Skin of body (tissue), 2 donors: ENCODE data around the gene TMEM87B.

DNA sequence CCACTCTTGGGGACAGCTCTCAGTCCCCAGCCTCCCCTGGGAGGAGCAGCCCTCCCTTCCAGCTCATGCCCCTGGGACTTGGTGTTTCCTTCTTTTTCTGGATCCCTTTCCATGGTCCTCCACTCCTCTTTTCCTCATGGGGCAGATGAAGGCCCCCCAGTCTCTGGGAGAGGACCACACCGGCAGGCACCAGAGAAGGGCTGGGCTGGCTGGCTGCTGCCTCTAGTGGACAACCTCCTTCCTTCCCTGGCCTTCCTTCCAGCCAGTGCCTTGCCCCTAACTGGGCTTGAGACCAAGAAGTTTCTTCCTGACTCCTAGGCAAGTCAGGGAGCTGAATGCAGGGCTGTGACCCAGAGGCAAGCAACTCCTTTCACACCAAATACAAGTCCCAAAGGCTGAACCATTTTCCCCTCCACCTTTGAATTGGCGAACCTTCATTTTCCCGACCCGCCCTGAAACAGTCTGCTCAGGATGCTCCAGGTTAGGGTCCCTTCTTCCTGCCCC is 770 bp upstream of the MALL start:
- RAMPAGE, long total RNA, result no peak

DNA sequence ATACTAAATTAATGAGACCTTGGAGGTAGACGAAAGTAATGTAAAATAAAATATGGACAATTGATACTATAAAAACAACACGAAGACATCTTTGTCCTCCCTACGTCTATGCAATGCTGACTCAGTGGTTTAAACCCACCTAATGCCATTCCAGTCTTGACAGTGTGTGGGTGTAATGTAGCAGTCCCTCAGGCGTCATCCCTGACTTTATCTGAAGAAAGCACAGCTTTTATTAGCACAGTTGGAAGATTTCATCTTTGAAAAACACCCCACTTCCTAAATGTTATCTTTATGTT is 34.0 kb upstream of the MALL start:
- RAMPAGE, long total RNA, result no peak

DNA sequence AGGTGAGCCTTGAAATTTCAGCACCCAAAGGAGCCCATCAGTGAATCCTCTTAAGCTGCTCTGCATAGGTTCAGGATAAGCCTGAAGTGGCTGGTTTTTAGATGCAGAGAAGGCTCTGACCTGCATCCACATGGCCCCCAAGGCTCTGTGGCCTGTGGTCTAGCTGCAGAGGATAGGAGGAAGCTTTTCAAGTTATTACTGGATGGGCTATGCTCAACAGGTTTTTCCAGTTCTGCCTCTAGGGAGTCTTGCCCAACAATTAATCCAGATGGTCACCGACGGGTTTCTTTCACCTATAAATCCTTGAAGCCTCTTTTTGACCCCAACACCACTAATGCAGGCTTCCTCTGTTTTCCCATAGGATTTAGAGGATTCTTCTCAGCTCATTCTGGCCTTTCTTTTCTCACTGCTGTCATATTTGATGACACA is 52.3 kb upstream of the BCL2L11 start:
- RAMPAGE, long total RNA, result no peak

- RAMPAGE, long total RNA, result no peak
These were observed 416 bp upstream of the BCL2L11 start for GRCh38 chr2:111120131-111120865.

DNA sequence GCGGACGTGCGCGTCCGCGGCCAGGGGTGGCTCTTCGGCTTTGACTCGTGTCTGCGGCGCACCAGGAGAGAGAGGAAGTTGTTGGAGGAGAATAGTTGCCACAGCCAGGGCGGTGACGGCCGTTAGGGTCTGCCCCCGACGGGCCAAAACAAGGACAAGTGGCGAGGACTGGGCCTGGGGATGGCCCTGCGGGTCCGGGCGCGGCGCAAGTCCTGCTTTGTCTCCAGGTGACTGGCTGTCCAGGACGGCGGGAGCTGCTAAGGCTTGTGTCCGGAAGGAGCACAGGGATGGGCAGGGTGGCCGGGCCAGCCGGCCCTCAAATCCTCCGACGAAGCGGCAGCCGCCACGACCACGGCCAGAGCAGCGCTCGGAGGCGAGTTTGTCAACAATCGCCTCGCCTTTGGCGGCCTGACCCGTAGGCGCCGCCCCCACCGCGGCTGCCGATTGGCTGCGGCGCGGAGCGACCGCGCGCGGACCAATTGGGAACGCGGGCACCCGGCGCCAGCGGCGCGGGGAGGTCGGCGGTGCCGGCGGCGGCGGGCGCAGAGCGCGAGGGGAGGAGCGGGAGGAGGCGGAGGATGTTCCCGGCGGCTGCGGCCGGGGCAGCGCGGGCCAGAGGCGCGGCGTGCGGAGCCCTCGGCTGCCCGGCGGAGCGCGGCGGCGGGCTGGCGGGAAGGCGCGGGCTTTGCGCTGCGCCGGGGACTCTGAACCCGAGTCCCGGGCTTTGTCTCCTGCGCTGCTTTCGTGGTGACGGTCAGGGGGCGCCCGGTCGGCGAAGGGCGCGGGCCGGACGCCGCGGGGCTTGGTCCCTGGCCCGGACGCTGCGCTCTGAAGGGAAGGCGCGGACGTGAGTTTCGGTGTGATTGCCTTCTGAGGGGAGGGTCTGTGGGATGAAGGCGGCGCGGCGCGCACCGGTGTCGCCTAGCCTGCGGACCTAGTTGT is 1.6 kb downstream of the BCL2L11 start:
- RAMPAGE, long total RNA, result no peak

DNA sequence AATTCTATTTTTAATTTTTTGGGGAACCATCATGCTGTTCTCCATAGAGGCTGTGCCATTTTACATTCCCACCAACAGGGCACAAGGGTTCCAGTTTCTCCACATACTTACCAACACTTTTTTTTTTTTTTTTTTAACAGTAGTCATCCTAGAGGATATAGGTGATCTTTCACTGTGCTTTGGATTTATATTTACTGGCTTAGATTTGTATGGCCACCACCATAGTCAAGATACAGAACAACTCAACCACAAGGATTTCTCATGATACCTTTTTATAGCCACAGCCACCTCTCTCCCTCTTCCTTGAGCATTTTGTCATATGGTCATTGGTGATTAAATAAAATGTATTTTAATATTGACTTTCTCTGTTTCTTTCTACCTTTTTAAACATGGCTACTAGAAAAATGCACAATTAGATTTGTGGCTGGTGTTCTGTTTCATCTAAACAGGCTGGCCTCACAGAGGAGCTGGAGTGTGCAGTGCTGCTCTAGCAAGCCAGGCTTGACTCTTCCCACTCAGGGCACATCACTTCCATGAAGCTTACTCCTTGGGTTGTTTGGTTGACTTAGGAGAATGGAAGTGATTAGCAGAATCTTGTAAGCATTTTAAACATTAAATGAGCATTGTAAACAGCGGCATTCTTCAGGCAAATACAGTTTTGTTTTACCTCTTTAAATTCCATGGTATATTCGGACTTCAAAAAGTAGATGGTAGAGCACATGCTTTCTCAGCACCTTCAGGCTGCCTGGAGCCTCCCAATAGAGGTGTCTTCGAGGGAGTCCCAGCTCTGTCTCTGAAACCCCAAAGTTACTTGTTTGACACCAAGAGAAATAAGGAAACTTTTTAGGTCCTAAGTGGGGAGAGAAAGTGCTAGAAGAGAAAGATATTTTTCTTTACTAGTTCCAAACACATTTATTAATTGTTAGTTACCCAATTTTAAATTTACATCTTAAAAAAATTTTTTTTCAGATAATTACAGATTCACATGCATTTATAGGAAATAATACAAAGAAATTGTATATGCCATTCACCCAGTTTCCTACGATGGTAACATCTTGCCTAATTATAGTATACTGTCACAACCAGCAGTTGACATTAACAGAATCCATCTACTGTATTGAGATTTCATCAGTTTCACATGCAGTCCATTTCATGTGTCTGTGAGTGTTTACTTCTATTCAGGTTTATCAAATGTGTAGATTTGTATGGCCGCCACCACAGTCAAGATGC is 8.2 kb downstream of the BCL2L11 start:
- RAMPAGE, long total RNA, result no peak

DNA sequence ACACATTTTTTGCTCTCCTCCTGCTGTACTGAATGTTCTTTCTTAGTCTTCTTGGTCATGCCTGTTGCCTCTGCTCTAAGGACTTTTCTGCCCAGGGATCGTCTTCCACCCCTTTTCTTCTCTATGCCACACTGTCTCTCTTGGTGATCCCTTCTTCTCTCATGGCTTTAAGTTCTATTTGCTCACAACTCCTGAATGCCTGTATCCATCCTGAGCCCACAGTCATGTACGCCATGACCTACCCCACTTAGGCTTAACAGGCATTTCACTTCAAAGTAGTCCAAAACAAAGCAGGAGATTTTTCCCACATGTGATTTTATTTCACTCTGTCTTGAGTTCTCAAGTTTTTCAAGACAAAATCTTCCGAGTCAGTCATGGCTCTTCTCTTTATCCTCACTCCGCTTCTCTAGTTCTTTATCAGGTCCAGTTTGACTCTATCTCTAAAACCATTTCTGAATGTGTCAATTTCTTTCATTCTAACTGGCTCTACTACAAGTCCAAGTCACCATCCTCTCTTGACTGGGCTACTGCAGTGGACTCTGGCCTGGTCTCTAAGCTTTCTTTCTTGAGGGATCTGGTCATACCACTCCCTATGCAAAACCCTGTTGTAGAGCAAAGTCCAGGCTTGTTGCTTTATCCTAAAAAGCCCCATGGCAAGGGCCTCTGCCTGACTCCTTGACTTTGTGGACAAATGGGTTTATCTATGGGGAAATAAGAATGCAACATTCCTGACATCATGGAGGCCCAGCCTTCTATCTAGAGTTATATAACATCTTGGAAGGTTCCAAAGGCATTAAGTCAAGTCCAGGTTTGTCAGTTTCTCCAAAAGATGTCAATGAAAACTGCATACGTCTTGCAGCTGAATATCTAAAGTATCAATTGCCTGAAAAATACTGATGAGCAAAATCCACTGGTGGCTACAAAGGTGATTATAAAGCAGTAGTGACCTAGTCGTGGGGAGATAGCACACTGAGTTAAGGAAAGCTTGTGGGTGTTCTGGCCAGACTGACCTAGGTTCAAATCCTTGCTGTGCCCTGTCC is 87.1 kb downstream of the BCL2L11 start:
- RAMPAGE, long total RNA, result no peak

- RAMPAGE, long total RNA, result no peak
These were observed 113.0 kb downstream of the BCL2L11 start for GRCh38 chr2:111233613-111234148.

GRCh38 chr2:111522305-111522801 is 361.6 kb downstream of the ANAPC1 start:
- RAMPAGE, long total RNA, result no peak

- RAMPAGE, long total RNA, result no peak
These were observed 253.3 kb downstream of the ANAPC1 start for GRCh38 chr2:111630754-111631036.

DNA sequence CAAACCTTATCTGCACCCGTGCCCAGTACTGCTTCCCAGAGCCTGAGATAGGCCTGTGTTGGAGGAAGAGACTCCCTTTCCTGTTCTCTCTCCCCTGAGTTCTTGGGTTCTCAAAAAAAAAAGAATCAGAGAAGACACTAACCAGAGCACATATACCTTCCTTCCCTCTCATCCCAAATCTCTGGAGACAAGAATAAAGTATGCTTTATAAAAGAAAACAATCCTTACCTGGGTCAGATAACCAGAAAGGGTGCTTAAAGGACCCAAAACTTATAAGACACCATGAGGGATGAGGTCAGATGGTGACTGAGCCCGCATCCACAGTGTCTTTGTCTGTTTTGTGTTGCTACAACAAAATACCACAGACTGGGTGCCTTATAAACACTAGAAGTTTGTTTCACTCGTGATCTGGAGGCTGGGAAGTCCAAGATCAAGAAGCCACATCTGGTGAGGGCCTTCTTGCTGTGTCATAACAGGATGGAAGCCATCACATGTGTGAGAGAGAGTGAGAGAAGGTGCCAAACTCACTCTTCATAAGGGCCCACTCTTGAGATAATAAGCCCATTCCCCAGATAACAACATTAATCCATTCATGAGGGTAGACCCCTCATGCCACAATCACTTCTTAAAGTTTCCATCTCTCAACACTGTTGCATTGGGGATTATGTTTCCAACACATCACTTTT is 250.0 kb downstream of the ANAPC1 start:
- RAMPAGE, long total RNA, result no peak

GRCh38 chr2:112055107-112055779 is at the start of gene TMEM87B:
Gene TMEM87B, plus strand, starts transcription at chr2:112055269.
- RAMPAGE, long total RNA, result no peak

DNA sequence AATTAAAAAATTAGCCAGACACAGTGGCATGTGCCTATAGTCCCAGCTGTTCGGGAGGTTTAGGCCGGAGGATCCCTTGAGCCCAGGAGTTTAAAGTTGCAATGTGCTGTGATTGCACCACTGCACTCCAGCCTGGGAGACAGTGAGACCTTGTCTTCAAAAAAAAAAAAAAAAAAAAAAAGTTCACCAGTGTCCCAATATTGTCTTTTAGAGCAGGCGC is 10.3 kb downstream of the TMEM87B start:
- RAMPAGE, long total RNA, result no peak

GRCh38 chr2:112296616-112297041 is 21.2 kb downstream of the ZC3H6 start:
- RAMPAGE, long total RNA, result no peak

DNA sequence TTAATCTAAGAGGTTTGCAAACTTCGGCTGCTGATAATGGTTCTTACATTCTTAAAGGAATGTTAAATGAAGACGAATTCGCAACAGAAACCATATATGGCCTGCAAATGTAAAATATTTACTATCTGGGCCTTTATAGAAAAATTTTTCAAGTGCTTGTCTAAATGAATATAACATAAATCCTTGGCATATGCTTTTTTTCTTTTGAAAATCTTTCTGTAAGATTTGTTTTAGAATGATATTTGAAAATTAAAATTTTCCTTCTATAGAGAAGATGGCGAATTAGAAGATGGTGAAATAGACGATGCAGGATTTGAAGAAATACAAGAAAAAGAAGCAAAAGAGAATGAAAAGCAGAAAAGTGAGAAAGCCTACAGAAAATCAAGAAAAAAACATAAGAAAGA is 24.2 kb downstream of the ZC3H6 start:
- RAMPAGE, long total RNA, result no peak

DNA sequence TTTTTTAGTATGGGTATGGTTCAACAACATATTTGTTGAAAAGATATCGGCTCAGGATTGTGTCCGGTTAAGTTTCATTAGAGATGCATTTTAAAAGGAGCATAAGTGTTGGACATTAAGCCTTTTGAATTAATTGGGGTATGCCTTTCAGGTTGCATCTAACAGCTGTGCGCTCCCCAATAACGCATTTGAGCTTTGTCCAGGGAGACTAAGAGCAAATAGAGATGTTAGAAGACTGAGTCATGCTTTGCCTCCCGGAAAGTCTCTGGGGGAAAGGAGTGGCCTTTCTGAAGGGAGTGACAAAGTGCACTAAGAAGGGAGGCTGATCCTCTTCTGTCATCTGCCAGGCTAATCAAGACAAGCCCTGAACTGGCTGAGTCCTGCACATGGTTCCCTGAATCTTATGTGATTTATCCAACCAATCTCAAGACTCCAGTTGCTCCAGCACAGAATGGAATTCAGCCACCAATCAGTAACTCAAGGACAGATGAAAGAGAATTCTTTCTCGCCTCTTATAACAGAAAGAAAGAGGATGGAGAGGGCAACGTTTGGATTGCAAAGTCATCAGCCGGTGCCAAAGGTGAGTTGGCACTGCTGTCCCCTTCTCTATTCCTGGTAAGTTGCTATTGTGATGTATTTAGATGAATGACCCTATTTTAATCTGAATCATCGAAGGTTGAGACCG is 12.0 kb downstream of the TTL start:
- RAMPAGE, long total RNA, result no peak

DNA sequence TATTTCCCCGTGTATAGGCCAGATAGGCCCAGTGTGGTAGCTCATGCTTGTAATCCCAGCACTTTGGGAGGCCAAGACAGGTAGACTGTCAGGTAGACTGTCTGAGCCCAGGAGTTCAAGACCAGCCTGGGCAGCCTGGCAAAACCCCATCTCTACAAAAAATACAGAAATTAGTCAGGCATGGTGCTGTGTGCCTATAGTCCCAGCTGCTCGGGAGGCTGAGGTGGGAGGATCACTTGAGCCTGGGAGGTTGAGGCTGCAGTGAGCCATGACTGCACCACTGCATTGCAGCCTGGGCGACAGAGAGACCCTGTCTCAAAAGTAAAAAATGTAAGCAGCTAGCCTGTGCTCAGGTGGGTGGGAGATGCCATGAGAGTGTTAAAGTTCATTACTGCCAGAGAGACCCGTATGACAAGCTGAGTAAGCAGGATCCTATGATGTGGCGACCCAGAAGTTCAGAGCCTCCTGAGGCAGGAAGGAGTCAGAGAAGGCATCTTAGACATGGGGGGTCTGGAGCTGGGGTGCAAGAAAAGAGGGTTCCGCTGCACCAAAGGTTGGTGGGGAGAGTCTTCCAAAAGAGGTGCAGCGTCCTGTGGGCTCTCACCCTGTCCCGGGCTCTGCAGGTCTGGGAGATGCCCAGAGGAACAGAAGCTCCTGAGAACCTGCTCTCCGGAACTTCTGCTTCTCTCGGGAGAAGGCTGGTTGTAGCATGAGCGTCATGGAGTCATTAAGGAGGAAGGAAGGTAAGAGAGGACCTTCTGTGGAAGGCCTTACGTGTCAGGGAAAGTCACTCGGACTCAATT is 21.5 kb upstream of the POLR1B start:
- RAMPAGE, long total RNA, result no peak

DNA sequence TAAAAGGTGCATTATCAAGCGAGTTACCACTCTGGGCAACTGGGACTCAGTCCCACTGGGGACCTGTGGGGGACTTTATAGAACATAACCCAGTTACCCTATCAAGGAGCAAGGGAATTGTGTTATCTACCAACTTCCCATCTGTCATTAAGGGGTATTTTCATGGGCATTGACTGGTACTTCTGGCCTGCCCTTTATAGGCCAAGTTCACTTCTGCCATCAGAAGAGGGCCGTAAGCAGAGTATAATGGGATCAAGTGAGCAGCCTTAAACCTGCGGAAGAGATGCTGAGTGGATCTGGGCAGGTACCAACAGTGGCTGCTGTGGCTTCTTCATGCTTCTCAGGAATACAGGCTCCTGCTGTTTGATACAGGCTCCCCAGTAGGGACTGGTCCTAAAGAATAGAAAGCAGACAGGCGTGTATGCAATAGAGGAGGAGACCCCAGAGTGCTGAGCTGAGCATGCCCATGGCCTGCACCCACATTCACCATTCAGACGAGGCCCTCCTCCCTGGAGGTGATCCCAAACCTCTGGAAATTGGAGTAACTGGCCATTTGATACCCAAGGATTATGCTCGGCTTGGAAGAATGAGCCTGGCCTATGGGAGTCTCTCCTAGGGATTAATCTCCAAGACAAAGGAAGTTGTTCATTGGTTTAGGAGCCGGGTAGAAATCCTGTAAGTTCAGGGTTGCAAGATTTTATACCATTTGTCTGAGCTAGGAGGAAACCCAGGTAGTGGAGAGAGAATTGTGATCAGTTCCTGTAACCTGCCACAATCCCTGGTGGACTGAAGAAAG is 6.4 kb downstream of the CHCHD5 start:
- RAMPAGE, long total RNA, result no peak

DNA sequence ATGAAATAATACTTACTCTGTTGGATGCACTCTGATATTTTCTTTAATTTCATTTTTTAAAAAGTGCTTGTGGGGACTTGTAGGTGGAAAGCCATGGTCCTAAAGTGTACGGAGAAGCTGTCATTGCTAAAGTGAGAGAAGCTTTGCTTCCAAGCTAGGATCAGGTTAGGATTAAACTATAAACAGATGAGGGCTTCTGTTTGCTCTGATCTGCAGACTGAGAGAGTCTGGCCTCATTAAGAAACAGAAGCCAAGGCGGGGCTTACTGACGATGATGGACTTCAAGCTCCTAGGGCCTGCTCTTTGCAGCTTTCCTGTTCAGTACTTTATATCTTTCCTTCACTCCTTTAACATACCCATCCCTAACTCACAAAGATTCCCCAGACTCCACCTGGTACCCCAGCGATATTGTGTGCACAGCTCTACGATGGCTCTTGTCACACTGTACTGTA is 14.2 kb upstream of the SLC20A1 start:
- RAMPAGE, long total RNA, result no peak

DNA sequence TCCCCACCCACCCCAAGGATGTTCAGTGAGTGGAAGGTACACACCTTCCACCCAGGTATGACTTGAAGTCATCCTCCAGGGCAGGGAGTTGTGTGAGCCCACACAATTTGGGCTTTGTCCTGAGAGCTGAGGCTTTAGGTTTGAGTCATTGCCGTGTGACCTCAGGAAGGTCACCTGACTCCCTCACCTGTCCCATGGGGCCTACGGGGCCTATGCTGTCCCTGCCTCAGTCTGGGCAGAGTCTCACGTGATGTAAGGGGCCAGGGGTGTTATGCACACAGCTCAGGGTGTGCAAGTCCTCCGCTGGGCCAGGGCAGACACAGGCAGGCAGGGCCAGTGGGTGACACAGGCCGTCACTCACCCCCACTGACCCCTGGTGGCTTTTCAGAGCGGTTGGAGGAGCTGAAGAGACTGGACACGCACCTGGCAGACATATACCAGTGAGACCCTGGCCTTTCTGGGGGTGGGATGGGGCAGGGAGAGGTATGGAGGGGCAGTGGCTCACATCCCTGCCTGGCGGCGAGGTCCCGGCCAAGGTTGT is 5.1 kb downstream of the NT5DC4 start:
- RAMPAGE, long total RNA, result no peak